Paraaortic lymph node (tissue), 1 donor: Measurements from ENCODE around the genes TRMT2A, RTN4R and SERPIND1.

GRCh38 chr22:20085565-20086768 is 5.9 kb downstream of the DGCR8 start:
- PRO-cap, result no peak

DNA sequence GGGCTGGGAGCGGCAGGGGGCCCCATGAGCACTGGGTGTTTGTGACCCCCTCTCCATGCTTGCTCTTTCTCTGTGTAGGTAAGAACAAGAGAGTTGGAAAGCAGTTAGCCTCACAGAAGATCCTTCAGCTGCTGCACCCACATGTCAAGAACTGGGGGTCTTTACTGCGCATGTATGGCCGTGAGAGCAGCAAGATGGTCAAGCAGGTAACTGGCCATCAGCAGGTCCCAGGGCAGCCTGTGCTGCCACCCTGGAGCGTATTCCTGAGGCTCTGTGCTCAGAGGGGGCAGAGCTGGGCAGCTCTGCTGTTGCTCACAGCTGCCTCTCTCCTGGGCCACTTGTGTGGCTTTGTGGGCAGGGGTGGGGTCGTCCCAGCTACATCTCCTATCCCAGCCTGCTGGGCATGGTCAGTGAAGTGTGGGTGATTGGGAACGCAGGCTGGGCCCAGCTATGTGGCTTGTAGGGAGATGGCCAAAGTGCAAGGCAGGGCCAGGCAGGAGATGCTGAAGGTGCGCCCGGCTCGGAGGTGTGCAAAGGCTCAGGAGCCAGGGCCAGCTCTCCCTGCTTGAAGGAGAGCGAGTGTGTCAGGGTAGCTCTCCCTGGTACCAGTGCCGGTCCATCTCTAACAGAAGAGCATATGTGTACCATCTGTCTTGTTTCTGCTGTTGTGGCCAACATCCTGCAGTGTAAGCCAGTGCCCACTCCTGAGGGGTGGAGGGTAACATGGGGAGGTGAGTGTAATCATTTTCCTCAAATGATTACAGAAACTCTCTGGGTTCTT is 8.5 kb upstream of the RANBP1 start:
- PRO-cap, result no peak

- PRO-cap, result no peak
These were observed 4.8 kb upstream of the RANBP1 start for GRCh38 chr22:20110742-20111848.

DNA sequence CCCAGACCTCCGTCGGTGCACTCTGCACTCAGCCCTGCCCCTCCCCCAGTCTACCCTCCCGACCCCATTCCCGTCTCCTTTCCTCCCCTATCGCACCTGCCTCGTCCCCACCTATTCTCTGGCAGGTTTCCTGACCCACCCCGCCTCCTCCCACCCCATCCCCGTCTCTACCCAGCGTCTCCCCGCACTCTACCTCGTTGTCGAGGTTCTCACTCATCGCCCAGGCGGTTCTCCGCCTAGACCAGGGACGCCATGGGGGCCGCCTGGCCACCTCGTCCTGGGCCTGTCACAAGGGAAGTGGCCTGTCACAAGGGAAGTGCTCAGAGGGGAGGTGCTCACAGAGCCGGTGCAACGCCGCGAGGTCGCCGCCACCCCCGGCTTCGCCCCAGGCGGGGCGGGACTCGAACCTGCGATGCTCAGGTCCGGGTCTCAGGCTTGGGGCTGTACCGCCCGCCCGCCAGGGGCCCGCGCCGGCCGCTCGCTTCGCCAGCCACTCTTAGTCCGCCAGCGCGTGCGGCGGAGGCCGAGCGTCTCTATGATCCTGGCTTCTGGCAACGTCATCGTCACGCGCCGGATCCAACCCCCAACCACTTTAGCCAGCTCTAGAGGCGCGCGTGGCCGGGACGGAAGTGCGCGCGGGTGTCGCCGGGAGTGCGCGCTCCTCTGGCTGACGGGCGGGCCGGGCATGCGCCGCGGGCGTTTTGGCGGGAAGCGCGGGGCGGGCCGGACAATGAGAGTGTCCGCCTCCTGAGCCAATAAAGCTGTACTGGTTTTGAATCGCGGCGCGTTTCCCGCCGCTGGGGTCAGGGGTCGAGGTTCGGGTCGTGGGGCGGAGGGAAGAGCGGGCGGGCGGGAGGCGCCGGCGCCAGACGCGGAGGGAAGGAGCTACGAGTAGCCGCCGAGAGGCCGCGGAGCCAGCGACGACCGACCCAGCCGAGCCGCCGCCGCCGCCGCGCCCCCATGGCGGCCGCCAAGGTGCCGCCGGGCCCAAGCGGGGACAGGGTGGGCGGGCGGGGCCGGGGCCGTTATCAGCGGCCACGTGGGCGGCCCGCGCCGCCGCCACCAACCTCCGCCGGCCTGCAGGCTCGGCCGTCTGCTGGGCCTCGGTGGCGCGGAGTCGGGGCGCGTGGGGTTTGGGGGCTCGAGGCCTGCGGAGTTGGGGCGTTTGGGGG is at the start of gene TRMT2A:
Gene TRMT2A, minus strand, starts transcription at position 537 of the 1,172 bp plus-strand sequence.
- PRO-cap, result unidirectional peak, minus-strand start at position 288 of the sequence; bidirectional peak, plus-strand start at position 868 of the sequence, minus-strand start at position 550 of the sequence

GRCh38 chr22:20132273-20132782 is 724 bp downstream of the ZDHHC8 start:
- PRO-cap, result no peak

DNA sequence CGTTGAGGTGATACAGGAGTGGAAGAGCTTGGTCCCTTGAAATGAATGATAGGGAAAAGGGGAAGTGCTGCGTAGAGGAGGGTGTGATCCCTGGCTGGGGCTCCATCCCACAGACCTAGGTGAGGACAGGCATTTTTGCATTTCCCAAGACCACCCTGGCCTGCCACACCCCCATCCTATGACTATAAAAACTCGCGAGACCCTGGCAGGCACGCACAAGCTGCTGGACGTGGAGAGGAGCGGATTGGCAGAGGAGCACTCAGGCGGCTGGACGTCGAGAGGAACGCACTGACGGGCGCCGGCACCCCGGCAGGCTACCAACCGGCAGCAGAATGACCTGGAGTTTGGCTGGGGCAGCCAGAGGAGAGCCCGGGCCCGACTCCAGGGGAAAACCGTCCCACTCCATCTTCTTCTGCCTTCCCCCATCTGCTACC is 32.6 kb downstream of the RTN4R start:
- PRO-cap, result no peak

GRCh38 chr22:20246802-20247484 is 21.2 kb downstream of the RTN4R start:
- PRO-cap, result no peak

DNA sequence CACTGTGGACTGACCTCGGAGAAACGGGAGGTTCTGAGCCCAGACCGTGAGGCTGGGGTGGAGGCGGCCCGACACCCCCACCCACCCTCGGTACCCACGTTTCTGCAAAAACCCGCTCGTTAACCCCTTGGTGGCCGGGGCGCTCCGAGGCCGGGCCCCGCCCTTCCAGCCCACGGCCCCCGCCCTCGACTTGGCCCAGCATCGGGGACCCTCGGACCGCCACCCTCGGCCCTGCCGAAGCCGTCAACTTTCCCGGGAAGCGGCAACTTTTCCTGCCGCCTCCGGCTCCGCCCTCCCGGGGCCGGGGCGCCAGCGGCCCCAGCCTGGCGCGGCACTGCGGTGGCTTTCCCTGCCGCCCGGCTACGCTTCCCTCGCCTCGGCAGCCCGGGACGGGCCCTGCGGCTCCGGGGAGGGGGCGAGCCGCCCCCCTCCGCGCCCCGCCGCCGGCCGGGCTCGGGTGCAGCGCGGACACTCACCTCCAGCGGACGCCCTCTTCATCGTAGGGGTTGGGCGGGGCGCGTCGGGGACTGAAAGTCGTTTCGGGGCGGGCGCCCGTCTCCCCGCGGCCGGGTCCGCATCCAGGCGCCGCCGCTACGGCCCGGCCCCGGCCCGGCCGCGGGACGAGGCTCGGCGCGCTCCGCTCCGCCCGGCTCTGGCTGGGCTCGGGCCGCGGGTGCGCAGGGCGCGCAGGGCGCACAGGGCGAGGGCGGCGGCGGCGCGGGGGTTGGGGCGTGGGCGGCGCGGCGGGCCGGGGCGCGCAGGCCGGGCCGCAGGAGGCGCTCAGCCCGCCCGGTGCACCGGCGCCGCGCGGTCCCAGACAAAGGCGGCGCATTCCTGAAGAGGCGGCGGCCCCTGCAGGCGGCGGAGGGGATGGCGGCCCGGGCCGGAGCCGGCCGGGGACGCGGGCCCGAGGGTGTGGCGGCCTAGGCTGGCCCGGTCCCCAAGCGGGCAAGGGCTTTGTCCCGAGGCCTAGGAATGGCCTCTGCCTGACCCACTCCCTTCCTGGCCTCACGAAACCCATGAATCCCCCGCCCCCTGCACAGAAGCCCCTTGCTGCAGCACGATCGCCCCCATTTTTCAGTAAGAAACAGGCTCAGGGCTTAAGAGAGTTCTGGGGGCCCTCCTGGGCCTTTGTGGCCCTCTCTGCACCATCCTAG is at the start of gene RTN4R:
Gene RTN4R, minus strand, starts transcription at position 724 of the 1,157 bp plus-strand sequence.
- PRO-cap, result no peak

DNA sequence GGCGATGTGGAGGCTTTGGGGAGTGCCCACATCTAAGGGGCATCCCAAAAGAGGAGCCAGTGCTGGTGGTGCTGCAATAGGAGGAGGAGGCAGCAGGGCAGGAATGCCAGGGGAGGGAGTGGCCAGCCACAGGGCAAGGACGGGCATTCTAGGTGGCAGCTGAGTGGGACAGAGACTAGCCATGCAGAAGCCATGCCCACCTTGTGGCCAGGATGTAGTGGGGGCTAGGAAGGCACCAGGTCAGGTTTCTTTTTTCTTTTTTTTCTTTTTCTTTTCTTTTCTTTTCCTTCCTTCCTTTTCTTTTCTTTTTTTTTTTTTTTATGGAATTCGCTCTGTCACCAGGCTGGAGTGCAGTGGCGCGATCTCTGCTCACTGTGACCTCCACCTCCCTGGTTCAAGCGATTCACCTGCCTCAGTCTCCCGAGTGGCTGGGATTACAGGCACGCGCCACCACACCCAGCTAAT is 18.8 kb downstream of the DGCR6L start:
- PRO-cap, result no peak

- PRO-cap, result no peak
These were observed 6.5 kb downstream of the KLHL22 start for GRCh38 chr22:20488751-20489878.

DNA sequence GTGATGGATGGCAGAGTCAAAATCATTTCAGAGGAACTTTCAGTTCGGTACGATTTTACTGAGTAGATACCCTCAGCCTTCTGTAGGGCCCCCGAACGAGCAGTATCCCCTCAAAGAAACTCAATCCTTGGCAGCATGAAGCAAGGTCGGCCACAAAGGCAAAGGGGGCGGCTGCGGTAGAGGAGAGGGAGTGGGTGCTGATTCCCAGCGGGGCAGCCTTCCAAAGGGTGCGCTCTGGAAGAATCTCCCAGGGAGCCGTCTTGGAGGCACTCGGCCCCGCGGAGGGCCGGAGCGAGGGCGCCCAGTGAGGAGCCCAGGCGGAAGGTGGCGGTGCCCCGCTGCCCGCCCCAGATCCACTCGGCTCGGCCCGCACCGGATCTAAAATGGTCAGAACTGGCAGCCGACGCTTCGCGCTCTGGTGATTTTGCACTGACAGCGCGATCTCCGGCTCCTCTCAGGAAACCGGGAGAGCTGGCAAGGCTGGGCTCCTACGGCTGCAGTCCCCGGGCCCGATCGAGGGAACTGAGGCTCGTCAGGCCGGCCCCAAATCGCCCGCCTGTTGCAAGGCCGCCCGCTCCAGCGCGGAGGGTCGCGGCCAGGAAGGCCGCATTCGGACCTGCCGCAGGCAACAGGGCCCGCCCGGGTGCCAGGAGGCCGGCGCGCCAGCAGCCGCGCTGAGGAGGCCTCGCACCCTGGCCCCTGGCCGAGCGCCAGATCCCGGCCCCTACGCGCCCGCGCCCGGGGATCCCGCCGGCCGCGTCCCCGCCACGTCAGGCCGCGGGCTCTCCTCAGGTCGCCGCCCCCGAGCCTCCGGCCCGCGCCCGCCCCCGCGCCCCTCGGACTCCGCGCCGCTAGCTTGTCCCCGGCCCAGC is 542 bp downstream of the KLHL22 start:
- PRO-cap, result unidirectional peak, plus-strand start at position 381 of the sequence

GRCh38 chr22:20563755-20564808 is 56.7 kb downstream of the MED15 start:
- PRO-cap, result no peak

DNA sequence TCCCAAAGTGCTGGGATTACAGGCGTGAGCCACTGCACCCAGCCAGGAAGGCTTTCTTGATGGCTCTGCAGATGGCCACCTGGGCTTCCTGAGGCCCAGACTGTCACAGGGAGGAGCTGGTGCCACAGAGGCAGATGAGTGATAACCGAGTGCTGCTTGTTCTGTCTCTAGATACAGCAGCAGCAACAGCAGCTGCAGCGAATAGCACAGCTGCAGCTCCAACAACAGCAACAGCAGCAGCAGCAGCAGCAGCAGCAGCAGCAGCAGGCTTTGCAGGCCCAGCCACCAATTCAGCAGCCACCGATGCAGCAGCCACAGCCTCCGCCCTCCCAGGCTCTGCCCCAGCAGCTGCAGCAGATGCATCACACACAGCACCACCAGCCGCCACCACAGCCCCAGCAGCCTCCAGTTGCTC is 58.9 kb downstream of the MED15 start:
- PRO-cap, result no peak

- PRO-cap, result no peak
These were observed 44.6 kb upstream of the SERPIND1 start for GRCh38 chr22:20729095-20730029.

GRCh38 chr22:20748789-20749803 is 24.8 kb upstream of the SERPIND1 start:
- PRO-cap, result no peak

DNA sequence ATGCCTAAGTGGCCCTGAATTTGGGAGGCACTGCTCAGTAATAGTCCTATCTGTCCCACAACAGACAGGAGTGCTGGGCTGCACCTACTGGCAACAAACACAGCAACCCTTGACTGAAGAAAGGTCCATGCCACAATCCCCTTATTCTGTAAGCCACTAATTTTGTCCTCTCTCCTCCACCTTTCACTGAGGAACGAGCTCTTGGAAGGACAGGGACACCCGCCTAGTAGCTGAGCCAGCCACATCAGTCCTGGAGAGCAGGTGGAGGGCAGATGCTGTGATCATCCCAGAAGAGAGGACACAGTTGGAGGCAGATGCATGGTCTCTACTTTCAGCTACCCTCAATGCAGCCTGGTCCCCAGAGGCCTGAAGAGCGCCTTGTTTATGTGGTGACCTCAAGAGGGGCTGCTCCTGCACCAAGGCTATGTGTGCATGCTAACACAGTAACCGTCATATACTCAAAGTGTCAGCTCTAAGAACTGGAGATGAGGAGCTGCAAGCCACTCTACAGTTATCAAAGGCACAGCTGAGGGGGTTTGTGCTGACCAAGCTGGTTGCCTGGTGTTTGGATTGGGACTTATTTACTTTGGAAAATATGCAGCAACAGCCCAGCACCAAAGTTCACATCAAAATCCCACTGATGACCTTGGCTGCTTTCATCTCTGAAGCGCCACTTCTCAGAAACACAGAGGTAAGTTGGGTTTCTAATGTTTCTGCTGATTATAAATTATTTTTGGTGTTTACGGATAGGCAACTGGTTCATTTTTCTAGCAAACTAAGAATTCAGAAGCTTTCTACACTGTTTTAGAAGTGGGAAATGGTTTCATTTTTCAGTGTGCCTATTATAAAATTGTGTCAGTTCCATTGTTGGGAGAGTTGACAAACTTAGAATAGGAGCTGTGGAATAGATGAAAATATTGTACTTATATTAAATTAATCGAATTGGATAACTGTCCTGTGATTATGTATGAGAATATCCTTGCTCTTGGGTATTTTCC is at the start of gene SERPIND1:
Gene SERPIND1, plus strand, starts transcription at position 659 of the 998 bp plus-strand sequence.
- PRO-cap, result no peak

GRCh38 chr22:20777428-20778135 is 3.7 kb downstream of the SERPIND1 start:
- PRO-cap, result no peak

GRCh38 chr22:20795284-20796773 is 21.9 kb downstream of the SERPIND1 start:
- PRO-cap, result no peak

DNA sequence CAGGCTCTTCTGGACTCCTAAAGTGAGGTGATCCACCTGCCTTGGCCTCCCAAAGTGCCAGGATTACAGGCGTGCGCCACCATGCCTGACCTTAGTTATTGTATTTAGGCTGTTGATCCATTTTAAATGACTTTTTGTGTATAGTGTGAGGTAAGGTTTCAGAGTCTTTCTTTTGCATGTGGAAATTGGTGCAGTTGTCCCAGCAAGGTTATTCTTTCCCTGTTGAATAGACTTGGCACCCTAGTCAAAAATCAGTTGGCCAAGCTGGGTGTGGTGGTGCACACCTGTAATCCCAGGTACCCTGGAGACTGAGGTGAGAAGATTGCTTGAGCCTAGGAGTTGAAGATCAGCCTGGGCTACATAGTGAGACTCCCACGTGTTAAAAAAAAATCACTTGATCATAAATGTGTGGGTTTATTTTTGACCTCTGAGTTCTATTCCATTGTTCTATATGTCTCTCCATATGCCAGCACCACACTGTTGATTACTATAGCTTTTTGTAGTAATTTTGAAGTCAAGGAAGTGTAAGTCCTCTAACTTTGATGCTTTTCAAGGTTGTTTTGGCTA is 23.5 kb upstream of the AIFM3 start:
- PRO-cap, result no peak

DNA sequence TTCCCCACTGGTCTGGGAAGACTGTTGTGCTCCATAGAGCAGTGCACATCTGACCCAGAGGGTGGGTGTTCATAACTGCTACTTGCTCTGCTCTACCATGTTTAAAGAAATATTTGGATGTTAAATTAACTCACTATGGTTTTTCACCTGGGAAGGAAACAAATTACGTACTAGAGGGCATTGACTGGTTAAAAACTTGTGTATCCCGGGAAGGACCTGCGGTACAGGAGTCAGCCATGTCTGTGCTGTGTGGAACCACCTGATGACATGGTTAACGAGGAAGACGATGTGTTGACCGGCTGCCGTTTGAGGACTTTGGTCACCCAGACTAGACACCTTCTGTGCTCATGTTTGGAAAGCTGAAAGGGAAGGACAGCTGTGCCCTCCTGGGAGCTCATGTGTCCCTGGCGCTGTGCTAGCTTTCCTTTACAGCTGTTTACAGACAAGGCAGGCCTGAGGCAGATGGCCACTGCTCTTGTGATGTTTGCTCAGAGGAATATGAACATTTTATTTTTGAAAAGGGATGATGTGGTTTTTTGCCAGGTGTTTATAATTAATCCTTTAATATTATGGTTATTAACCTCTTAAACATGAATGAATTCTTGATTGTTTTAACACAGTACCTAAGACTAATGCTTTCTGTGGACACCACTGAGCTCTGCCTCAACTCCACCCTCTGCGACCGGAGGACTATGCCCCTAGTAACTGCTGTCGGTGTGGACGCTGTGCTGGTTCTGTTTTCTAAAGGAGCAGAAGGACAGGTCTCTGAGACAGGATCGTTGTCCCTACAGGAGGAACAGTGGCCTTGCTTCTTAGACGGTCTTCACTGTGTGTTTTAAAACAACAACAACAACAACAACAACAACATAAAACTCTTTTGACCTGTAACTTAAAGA is 14.2 kb upstream of the AIFM3 start:
- PRO-cap, result no peak